ENCODE results near the gene ANAPC5.

- RRBS, result 3% methylated on average over 29 of the region's 41 CpGs
These were observed 920 bp downstream of the BICDL1 start for GRCh38 chr12:119989939-119990372.

- RRBS, result no CpG with 5 or more reads among the region's 25 CpGs
These were observed 23.5 kb downstream of the RAB35 start for GRCh38 chr12:120092723-120093720.

DNA sequence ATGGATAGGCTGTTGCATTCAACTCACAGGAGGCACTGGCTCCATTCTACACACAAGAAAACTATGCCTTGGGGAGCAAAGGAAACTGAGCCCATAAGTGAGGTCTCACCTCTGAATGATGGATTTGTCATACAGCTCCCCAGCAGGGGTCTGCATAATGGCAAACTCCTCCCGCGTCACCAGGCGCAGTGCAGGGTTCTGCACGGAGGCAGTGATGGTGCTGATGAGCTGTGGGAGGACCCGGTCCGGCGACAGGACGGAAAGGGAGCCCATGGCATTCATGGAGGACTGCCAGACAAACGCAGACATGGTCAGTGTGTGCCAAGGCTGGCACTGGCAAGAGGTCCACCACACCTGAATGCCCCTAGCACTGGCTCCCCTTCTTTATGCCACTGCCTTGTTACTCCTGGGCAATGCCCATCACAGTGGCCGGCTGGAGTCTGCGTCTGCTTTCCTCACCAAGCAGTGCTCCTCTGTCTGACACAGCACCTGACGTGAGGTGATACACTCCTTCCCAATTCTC, 32.7 kb downstream of the GCN1 start:
- RRBS, result no CpG with 5 or more reads among the region's 12 CpGs

DNA sequence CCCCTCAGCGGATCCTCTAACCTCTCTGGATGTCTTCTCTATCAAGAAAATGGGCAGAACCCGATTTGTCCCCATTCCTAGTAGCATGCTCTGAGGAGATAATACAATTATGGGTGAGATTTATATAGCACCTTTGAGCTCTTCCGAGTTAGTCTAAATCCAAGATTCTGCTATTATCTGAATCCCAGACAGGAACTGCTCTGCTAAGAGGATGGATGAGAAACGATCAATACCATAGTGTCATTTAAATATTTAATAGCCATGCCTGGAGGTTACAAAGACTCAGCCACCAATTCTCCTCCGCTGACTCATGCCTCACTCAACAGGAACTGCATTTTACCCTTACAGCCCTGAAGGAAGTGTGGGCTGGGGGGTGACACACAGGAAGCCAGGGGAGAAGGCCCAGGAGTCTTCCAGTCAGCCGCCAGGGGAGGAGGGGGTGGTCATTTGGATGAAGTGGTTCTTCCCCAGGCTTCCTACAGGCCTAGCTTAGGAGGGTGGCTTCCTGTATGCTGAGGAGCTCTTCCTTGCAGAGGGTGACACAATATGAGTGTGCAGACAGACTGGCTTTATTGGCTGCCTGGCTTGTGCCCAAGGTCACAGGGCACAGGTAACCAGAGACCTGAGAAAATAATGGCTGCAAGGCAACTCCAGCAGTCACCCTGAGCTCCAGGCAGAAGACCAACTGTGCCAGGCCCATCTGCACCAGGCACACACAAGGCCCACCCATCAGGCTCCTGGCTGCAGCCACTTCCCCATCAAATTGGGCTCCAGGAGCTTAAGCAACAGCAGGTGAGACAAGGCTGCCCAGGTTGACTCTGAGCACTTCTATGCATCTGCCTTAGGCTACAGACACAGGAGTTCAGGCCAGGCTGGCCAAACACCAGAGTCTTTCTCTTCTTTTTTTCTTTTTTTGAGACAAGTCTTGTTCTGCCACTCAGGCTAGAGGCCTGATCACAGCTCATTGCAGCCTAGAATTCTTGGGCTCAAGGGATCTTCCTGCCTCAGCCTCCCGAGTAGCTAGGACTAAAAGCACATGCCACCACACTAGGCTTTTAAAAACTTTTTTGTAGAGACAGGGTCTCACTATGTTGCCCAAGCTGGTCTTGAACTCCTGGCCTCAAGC, 30.6 kb upstream of the RPLP0 start:
- RRBS, result no CpG with 5 or more reads among the region's 7 CpGs

DNA sequence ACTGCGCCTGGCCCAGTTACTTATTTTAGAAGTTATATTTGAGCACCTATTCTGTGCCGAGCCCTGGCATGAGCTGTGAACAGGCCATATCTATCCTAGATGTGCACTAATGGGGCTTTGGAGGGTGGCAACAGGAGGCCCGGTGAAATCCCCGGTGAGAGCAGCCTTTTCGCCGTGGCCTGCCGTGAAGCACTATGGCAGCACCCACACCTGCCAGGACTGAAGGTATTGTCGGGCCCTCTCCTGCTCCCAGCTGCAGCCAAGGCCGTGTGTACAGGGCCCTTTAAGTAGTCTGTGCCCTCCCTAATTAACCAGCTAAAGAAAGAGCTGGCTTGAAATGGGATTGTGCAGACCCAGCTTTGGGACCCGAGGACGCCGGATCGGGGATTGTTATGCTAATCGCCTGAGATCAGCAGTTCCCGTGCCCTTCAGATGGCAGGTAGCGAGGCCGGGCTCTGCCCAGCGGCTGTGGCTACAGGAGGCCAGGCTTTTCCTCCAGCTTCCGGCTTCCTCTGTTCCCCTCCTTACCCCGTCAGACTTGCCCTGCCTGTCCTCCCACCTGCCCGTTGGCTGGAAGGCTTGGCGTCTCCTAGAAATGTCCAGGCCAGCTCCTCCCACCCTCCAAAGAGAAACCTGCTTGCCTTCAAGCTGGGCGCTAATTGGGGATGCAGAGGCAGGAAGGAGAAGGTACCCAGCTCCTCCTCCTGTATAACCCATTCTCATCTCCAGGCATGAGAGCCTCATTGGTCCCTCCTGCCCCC, 25.5 kb upstream of the MSI1 start:
- RRBS, result 11% methylated on average over 8 of the region's 23 CpGs

DNA sequence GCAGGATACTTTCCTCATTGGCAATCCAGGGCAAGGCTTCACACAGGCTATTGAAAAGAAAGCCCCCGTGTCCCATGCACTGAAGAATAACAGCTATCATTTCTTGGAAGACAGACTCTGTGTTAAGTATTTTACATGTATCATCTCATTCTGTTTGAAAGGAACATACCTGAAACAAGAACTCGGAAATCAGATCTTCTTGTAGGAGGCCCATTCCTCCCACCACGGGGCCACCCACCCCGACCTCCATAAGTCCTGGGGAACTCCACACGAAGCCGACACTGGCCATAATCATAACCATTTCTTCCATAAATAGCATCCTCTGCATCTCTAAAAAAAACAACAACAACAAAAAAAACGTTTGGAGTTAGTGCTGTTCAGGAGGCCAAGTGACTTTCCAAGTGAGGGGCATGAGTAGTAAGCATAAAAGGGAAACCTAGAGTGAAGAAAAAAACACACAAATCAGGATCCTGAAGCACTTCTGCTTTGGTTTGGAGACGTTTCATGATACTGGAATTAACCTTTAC, 4.0 kb downstream of the SRSF9 start:
- RRBS, result no CpG with 5 or more reads among the region's 8 CpGs

DNA sequence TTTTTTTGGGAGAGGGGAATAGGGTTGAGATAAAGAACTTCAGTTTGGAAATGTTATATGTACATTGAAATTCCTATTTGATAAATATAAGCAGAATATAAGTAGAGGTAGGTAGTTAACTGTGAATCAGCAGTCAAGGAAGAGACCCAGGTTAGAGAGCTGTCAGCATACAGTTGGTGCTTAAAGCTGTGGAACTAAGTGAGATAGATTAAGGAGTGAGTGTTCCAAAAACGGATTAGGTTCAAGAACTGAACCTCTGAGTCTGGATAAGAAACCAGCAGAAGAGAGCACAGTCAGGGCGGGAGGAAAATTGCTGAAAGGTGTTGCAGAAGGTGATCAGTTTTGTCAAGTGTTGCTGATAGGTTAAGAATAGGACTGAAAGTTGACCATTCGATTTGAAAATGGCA, 14.0 kb downstream of the RNF10 start:
- RRBS, result no CpG with 5 or more reads among the region's 3 CpGs

DNA sequence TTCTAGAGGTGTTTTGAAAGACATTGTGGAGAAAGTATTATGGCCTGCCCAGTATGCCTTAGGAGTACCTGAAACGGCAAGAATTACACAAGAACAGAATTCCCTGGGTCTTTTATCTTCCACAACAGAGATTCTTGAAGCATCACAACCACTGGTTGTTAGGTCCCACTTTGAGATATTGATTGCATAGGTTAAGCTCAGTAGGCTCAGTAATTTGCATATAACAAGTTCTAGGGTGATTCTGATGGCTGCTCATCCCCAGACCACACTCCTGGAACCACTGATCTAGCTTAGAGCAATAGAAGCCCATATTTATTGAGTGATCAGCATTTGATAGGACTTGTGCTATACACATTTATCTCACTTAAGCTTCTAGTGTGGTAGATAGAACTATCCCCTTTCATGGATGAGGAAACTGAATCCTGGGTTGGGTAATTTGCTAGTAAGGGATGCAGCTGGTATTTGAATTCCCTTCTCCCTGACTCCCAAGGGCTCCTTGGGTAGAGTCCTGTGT, 19.9 kb downstream of the POP5 start:
- RRBS, result no CpG with 5 or more reads among the region's 1 CpG

DNA sequence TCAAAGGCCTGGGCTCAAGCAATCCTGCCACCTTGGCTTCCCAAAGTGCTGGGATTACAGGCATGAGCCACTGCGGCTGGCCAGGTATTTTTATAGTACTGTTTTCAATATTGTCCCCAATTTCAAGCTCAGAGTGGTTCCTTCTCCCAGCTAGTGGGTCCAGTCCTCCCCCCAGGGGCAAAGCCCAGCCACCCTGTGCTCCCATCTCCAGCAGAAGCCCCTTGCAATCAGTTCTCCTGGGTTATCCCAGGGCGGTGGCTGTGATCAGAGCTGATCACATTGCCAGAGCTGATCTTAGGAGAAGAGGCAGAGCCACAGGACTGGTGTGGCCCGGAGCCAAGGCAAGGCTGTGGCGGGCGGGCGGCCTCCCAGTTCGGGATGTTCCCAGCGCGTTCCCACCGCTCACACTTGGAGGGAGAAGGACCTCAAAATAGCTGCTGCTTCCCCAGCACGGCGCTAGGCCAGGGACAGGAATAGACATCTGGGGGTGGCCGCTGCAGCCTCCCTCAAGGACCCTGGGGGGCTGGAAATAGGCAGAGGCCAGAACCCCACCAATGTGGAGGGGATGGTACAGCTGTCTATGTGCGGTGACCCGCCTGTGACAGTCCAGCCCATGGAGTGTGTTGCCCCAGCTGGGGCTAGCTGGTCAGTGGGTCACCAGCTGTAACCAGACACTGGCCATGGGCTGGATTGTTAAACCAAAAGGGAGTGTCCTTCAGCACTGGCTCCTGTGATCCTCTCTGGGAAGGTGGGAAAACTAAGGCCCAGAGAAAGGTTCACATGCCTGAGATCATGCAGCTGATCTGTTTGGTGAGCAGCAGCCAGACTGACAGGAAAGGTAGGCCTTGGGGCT, 7.8 kb upstream of the POP5 start:
- RRBS, result no CpG with 5 or more reads among the region's 15 CpGs

DNA sequence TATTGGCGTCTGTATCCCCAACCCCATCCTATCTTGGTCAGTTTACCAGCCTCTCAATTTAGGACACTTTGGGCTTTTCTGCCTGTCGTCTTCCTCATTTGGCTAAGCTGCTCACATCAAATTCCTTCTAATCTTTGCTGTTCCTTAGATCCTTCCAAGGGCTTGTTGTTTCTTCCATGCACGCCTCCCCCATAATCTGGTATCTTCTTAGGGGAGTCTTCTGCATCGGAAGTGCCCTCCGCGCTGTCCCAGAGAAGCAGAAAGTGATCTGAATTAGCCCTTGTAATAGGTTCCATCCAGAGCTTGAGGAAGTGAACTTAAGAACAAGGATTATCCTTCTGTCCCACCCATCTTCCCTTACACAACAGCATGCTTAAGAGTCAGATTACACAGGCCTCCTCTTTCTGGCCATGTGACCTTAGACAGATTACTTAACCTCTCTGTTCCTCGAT, 11.2 kb downstream of the CABP1 start:
- RRBS, result no CpG with 5 or more reads among the region's 7 CpGs

GRCh38 chr12:120684470-120684824, 2.5 kb upstream of the MLEC start:
- RRBS, result no CpG with 5 or more reads among the region's 6 CpGs

- RRBS, result no CpG with 5 or more reads among the region's 16 CpGs
These were observed 35.8 kb downstream of the ACADS start for GRCh38 chr12:120761218-120761998.

- RRBS, result no CpG with 5 or more reads among the region's 11 CpGs
These were observed 6.5 kb upstream of the HNF1A start for GRCh38 chr12:120971667-120972386.

DNA sequence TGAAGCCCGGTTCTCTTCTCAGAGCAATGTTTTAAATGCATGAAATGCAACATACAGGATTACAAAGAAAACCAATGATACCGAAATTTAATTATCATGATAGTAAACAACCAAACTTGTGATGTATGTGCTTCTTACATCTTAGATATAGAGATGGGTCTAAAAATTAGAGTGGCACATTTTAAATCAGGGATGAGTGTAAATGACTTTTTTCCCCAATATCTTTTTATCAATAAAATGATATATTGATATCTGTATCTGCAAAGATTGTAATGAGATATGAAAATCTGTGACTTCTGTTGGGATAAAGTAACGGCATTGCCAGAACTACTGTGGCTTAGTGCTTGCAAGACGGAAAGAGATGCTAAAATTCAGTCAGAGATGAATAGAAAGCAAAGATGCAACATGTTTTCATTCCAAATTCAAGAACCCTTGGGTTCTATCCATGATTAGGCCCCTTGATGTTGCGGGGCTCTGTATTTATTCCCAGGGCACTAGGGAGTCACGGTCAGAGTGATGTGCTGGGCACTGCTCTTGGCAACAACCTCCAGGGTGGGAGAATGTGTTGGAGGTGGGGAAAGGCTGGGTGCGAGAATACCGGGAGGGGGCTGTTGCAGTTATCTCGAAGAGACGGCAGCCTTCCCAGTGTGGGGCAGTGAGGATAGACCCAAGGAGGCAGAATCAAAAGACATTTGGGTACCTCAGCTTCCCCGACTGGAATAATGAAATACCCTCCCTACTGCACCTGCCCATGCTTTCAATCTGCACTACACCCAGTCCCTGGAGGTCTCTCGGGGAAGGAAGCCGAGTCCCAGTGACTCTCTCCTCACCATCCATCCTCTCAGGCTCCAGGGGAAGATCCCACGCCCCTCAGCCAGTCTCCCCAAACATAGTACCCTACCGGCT, 605 bp downstream of the C12orf43 start:
- RRBS, result 5% methylated on average over 1 of the region's 15 CpGs

DNA sequence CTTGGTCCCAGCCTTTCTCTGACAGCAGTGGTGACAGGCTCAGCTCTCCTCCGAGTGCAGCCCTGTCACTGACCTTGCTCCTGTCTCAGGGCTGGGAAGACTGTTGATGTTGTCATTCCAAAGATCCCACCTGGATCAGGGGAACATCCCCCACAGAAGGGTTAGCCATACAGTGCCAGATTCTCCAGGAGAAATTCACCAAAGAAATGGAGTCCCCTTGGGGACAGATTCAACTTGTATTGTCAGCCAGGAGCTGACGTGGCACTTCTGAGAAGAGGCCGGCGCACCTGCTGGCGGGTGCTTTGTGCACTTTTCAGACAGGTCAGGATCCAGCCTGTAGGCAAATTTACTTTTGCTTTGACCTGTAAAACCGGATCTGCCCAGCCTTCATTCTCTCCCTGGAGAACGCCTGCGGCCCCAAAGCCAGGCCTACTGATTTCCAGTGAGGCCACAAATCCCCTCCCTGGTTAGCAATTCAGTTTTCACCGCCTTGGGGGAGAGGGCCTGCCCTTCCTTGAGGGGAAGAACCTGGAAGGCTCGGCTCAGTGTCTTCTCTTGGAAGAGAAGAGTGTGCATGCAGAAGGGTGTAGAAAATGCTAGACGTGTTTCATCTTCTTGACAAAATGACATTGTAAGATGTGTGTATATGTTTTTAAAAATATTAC, 17.3 kb downstream of the P2RX4 start:
- RRBS, result no CpG with 5 or more reads among the region's 11 CpGs

GRCh38 chr12:121278351-121278855, 18.1 kb downstream of the CAMKK2 start:
- RRBS, result no CpG with 5 or more reads among the region's 12 CpGs

DNA sequence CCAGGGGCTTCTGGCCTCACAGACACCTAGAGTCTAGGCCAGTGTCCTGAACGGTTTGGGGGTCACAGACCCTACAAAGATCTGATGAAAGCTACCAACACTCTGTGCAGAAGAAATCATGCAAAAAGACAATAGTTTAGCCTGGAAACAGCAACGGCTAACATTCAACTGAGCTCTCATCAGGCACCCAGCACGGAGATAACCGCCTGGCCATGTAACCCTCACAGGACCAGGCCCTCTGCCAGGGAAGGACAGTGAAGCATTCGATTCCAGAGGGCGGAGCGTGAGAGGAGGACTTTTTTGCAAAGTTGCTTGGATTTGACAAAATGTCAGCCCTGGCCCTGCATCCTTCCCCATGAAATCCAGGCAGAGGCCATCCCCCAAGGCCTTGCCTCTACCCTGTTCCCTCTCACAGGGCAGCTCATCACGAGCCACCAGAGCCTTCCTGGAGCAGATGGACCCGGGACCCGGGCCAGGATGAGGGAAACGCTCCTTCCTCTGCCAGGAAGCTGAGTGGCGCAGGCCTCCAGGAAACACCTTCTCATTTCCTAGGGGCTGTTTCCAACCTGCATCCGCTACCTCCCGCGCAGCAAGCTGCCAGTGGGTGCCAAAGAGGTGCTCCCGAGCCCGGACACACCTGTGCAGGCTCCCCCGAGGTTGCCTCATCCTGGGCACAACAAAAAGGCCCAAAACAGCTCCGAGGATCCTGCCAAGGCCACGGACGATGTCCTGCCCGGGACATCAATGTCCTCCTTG, 17.0 kb downstream of the CAMKK2 start:
- RRBS, result no CpG with 5 or more reads among the region's 22 CpGs

DNA sequence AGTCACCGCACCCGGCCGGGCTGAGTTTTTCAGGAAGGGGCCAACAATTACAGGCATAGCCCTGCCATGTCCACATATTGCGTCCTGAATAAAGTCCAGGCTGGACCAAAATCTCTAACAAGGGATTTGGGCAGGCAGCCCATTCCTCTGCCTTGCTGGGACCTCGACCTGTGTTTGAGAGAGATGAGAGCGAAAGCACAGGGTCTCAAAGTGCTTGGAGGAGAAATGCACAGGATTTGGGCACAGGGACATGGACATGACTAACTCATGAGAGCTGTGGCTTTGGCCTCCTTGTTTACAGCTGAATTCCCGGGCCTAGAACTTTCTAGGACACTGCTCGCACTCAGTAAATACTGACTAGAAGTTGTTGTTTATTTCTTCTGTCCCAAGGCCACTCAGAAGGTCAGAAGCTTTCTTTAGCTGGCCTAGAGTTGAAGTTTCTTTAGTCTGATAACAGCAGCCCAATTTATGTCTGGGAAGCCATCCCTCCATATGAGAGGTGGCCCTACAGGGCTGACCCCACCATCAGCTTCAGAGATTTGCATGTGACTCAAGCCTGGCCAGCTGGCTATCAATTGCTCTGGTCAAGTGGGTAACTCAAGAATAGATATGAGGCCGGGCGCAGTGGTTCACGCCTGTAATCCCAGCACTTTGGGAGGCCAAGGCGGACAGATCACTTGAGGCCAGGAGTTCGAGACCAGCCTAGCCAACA, 11.7 kb downstream of the CAMKK2 start:
- RRBS, result no CpG with 5 or more reads among the region's 13 CpGs

GRCh38 chr12:121351741-121352983, at the start of gene ANAPC5:
Gene ANAPC5 (minus strand): TSS chr12:121352411.
- RRBS, result no CpG with 5 or more reads among the region's 65 CpGs

GRCh38 chr12:121388275-121388843, 11.6 kb upstream of the RNF34 start:
- RRBS, result no CpG with 5 or more reads among the region's 7 CpGs

Data from amniotic epithelial cell (primary cell).